CD14-positive monocyte (primary cell): ENCODE results near the genes DAZAP2, SMAGP, SLC4A8 and ACVRL1.

DNA sequence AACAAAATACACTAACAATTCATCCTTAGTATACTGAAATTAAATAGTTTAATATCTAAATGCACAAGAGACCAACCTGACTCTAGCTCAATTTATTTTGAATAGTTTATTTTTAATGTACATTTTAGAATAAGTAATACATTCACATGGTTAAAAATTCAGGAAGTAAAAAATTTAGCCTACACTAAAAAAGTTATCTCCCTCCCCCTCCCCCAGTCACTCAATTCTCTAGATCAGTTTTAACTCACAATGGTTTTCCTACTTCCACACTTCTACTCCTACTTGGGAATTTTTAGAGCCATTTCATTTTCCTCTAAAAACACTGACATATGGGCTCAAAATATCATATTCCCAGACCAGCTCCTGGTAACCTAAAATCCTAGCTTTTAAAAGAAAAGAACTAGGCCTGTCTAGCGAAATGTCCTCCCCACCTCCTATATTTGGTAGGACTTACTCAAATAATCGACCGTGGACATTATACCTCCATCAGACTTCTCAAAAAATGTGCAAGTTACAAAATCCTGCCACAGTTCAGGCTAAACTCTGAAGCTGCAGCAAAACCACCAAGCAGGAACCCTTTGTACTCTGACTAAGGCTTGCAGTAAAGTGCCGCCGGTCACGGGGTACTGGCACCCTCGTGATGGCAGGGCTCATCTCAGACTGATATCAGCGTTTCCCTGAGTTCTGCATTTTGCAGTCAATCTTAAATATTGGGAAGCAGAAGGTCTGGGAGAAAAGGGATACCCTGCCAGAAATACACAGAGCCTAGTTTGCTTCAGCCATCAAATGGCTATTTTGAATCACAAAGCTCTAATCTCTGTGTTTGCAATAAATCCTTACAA, 17.3 kb downstream of the SLC11A2 start:
- CAGE, long polyA plus RNA, result no peak

DNA sequence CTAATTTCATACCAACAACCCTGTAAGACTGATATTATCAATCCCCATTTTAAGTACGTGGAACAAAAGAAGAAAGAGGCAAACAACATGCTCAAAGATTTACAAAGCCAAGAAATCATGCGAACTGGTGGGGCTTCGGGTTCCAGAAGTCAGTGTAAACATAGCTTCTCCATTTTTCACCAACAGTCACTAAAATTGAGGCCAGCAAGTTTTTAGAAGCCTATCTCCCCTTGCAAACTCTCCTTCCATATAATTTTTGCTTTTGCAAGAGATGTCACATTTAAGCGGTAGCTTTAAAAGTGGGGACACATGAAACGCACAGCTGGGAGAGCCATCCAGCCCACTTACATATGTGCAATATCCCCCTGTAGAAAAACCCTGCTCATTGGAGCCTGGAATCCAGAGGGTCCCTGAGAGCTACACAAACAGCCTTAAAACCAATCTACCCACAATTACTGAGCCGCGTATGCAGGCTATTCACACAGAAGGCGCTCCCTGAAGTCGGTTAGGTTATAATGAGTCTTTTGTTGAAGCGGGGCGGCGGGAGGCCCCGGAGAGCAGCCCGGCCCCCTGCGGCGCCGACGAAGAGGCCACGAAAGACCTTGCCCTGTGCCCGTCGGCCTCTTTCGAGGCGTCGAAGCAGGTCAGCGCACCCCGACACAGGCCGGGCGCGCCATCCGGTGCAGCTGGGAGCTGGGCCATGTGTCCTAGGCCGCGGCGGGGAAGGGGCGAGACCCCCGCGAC, 687 bp downstream of the SLC11A2 start:
- CAGE, long polyA plus RNA, result no peak

GRCh38 chr12:51051505-51052130, 3.5 kb downstream of the LETMD1 start:
- CAGE, long polyA plus RNA, result no peak

- CAGE, long polyA plus RNA, result no peak
Measured at GRCh38 chr12:51197708-51198411, 20.0 kb downstream of the POU6F1 start.

GRCh38 chr12:51217067-51217546, 755 bp downstream of the POU6F1 start:
- CAGE, long polyA plus RNA, result no peak

DNA sequence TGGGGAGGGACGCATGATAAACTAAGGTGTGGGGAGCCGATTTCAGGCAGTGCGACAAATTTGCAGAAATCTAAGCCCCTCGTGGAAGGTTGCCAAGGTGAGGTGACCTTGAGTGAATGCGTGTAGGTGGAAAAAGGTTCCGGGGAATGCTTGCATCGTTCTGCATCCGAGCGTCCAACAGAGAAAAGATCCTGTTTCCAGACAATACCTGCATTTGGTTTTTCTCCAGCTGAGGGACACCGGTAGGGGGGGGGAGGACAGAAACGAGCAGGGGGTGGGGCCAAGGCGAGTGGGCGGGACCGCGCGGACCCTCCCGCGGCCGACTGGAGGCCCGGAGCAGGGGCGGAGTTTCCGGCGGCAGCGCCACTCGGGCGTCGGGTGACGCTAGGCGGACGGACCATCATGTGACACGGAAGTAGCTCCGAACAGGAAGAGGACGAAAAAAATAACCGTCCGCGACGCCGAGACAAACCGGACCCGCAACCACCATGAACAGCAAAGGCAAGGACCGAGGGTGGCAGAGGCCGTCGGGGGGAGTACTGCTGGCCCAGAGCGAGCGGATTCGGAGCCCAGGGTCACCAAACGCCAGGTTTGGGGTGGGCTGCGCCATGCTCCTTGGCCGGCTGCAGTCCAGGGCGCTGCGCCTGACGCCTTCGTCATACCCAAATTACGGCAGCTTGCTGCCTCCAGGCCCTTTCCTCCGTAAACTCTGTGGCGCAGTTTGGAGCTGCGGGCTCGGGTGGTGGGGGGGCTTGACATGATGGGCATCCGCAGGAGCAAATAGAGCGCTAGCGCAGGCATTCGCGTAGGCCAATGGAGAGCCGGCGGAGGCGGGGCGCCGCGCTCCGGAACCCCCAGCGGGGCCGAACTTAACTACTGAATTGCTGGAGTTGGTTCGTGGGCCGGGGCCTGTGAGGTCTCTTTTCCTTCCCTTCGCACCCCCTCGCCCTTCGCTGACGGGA, at the start of gene DAZAP2:
Gene DAZAP2 (plus strand): TSS at position 407 of the 962 bp plus-strand sequence.
- CAGE, long polyA plus RNA, result start-site peak on the plus strand centred at position 438 of the sequence, 73 bp wide, 2,015 and 9,717 reads in 2 replicates

- CAGE, long polyA plus RNA, result no peak
Measured at GRCh38 chr12:51246232-51246954, 7.8 kb downstream of the DAZAP2 start.

DNA sequence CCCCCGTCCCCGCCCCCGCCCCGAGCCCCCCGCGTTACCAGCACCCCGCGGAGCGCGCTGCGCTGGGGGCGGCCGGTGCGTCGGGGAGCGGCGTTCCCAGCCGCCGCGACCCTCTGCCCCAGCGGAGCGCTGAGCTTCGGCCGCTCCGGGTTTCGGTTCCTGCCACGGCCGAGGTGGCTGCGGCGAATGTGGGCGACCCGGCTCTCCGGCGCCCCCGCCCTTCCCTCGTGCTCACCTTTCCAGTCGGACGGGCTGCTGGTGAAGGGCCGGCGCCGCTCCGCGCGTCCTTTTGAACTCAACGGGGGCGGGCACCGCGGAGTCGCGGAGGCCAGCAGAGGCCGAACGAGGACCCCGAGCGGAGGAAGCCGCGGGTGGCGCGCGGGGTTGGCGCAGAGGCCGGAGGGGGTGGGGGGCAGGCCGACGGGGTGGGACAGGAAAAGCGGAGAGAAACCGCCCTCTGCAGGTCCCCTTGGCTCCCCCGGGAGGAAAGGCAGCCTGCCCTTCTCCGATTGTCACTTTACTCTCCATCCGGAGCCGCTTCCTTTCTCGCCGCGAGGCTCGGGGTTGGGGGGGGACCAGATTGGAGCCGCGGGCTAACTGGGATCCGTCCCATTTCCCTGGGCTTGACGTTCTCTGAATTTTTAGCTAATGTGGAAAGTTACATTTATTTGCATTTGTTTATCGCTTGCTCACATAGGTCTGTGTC, at the start of gene SMAGP:
Gene SMAGP (minus strand): TSS at position 395 of the 706 bp plus-strand sequence.
- CAGE, long polyA plus RNA, result no peak

DNA sequence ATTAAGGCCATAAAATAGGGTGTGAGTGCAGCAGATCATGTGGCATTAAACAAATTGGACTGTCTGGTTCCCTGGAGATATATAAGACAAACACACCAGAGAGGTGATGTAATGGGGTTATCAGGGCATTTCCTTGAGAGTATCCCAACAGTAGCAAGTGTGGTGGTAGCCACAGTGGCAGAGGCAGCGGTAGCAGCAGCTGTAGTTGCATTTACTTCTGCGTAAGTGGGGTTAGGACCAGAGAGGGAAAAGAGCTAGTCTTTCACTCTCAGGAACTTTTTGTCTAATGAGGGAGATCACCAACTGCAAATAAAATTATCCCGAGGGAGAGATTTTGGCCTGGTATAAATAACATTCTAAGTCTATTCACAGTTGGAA, 14.7 kb upstream of the GALNT6 start:
- CAGE, long polyA plus RNA, result no peak

GRCh38 chr12:51424496-51425462, at the start of gene SLC4A8:
Gene SLC4A8 (plus strand): TSS chr12:51424831.
- CAGE, long polyA plus RNA, result no peak

DNA sequence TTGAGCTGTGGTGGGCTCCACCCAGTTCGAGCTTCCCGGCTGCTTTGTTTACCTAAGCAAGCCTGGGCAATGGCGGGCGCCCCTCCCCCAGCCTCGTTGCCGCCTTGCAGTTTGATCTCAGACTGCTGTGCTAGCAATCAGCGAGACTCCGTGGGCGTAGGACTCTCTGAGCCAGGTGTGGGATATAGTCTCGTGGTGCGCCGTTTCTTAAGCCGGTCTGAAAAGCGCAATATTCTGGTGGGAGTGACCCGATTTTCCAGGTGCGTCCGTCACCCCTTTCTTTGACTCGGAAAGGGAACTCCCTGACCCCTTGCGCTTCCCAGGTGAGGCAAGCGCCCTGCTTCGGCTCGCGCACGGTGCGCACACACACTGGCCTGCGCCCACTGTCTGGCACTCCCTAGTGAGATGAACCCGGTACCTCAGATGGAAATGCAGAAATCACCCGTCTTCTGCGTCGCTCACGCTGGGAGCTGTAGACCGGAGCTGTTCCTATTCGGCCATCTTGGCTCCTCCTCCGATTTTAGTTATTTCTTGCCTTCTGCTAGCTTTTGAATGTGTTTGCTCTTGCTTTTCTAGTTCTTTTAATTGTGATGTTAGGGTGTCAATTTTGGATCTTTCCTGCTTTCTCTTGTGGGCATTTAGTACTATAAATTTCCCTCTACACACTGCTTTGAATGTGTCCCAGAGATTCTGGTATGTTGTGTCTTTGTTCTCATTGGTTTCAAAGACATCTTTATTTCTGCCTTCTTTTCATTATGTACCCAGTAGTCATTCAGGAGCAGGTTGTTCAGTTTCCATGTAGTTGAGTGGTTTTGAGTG, 22.7 kb upstream of the SCN8A start:
- CAGE, long polyA plus RNA, result no peak

DNA sequence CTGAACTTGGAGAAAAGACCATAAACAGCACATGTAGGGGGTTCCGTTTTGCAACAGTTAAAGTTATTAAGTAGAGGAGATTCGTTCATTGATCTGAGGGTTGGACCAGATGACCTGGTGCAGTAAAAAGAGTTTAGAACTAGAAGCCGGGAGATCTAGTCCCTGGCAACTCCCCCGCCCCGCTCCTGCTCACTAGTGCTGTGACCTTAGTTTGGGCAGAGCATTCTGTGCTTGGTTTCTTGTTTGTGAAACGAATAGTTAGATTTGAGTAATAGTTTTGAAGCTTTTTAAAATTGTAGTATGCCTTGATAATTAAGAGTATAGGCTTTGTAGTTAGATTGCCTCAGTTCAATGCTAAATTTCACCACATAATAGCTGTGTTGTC, 84.4 kb downstream of the SCN8A start:
- CAGE, long polyA plus RNA, result no peak

DNA sequence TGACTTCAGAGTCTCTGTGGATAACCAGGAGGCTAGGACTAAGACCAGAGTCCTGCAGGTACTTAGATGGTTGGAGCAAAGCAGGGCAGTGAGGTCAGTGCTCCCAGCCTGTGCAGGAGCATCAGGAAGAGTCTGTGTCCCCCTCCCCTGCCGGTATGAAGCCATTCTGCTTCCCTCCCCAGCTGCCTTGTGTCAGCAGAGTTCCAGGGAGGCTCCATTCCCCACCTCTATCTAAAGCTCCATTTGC, 1.0 kb upstream of the ACVRL1 start:
- CAGE, long polyA plus RNA, result no peak

- CAGE, long polyA plus RNA, result no peak
Measured at GRCh38 chr12:51906610-51907560, at the start of gene ACVRL1. Gene ACVRL1 (plus strand): TSS chr12:51907504.

DNA sequence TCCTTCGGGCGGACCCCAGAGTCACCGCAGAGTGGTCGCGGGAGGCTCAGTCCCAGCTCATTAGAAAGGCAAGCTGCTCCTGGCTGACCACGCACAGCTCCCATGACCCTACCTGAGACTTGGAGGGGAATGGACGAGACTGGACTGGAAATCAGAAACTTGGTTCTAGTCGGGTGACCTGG, 347 bp downstream of the ACVRL1 start:
- CAGE, long polyA plus RNA, result no peak

GRCh38 chr12:51910505-51911180, 3.3 kb downstream of the ACVRL1 start:
- CAGE, long polyA plus RNA, result no peak

- CAGE, long polyA plus RNA, result no peak
Measured at GRCh38 chr12:51972420-51972833, 20.9 kb downstream of the ACVR1B start.

GRCh38 chr12:51975931-51977348, 24.9 kb downstream of the ACVR1B start:
- CAGE, long polyA plus RNA, result no peak

GRCh38 chr12:51984614-51985723, 21.8 kb upstream of the TAMALIN start:
- CAGE, long polyA plus RNA, result no peak

GRCh38 chr12:52014948-52015971, 8.5 kb downstream of the TAMALIN start:
- CAGE, long polyA plus RNA, result no peak